Daoy (cell line): ENCODE measurements around a stretch of chr22.

GRCh38 chr22:46035595-46035904 is 58.6 kb upstream of the WNT7B start:
- RAMPAGE, long total RNA = no peak

- RAMPAGE, long total RNA = no peak
Observed at GRCh38 chr22:46043726-46044262, 66.8 kb upstream of the WNT7B start.

DNA sequence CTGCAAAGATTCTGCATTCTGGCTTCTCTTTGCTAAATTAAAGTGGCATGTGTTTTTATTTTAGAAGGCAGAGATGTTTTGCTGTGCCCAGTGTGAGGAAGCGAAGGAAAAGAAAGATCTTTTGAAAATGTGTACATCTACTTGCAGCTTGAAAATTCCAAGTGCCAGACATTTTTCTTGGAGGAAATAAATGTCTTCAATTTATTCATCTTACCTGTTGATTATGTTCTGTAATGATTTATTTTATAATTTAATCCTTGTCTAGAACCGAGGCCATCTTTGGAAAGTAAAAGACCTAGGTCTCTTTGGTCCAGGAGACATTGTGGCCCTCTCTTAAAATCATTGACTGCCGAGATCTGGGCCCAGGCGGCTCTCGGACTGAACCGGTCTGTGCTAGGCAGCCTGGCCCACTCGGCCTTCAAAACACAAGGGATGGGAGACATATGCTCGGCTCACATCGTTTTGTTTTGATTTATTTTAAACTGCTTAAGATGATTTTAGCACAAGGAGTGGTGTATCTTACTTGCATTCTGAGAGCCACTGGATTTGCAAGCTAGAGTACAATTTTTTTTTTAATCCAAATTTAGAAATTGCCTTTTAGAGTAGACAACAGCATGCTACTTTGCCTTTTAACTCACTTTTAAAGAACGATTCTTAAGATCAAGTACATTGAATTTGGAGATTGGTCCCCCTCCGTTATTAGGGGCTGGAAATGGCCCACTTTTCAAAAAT is 80.2 kb upstream of the WNT7B start:
- RAMPAGE, long total RNA = no peak

DNA sequence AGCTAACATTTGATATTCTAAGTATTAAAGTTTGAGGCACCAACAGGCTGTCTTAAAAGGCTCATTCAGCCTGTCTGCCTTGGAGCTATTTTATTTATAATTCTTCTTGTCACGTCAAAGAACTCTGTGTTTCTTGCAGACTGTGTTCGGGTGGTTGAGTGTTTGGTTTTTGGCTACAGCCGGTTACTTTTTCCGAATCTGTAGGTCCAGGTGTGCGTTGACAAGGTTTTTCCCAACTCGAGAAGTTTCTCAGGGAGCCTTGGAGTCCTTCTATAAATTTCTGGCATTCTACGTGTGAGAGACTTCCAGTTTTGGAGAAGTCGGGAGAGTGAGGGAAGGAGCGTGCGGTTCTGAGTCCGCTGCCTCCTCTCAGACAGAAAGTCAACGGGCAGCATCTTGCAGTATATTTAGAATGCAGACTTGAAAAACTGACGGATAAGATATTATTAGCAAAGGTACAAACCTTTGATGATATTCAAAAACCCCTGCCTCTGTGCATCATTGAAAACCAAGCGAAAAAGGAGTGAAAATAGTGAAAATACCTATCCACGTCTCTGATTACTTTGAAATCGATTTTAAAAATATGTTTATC is 85.3 kb upstream of the PPARA start:
- RAMPAGE, long total RNA = no peak

DNA sequence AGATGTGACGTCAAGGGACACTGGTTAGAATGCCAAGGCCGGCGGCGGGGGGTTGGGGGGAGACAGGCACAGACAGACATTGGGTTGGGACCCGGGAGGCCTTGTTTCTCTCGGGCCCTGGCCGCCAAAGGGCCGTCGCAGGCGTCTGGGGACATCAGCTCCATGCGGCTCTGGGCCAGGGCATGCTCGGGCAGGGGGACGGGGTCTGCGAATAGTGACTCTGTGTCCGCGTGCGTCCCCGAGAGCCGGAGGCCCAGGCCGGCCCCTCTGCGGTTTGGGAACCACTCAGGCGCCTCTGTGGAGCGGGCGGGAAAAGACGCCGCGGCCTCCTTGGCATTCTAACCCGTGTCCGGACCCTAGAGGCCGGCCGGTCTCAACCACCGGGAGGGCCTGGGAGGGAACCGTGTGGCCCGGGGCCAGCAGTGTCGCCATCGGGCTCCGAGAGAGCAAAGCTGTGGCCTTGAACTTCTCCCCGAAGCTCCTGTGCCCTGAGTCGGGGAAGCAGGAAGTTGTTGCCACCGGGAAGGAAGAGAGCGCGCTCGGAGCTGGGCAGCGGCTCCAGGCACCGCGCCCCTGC is 80.3 kb upstream of the PPARA start:
- RAMPAGE, long total RNA = no peak

DNA sequence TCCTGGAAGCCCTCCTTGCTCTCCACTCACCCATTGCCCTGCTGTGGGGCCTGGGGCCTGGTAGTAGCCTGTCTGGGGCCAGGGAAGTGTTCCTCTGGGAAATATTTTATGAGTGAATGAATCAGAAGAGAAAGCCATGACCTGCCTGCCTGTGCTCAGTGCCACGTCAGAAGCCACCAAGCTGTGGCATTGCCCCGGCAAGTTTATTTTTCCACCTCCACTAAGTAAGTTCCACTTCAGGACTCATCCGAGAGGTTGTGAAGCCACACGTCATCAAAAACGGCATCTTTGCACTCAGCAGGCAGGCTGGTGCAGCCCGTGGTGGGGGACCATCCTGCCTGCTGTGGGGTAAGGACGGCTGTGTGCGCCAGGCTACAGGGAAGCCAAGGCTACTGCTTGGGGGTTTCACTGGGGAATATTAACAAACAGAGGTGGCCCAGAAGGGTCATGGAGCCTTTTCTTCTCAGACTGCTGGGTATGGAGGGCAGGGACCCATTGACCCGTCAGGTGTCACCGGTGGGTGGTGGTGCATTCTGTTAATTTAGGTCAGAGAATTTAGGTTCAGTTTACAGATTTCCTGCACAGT is 59.5 kb upstream of the PPARA start:
- RAMPAGE, long total RNA = no peak

- RAMPAGE, long total RNA = no peak
Observed at GRCh38 chr22:46115030-46116218, 34.9 kb upstream of the PPARA start.

GRCh38 chr22:46193731-46194421 is 43.5 kb downstream of the PPARA start:
- RAMPAGE, long total RNA = no peak

DNA sequence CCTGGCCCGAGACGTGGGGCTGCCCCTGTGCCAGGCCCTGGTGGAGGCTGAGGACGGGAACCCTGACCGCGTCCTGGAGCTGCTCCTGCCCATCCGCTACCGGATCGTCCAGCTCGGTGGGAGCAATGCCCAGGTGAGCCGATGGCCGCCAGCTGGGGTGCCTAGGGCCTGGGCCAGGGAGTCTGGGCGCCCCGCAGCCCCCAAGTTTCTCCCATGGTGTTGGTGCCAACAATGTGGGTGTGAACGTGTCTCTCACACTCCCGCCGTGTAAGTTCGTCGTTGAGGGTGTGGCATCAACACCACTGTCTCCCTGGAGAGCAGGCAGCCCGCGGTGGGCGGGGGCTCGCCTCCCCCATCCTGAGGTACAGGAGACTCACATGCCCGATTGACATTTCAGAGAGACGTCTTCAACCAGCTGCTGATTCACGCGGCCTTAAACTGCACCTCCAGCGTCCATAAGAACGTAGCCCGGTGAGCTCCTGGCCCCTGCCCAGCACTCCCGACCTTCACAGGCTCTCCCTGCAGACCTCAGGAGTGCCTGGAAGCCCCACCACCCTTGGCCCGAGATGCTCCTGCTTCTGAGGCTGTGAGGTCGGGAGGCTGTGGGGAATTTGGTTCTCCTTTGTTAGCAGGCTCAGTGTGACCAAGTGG is 7.1 kb upstream of the GTSE1 start:
- RAMPAGE, long total RNA = no peak

GRCh38 chr22:46293404-46294236 is 3.0 kb upstream of the GTSE1 start:
- RAMPAGE, long total RNA = no peak

DNA sequence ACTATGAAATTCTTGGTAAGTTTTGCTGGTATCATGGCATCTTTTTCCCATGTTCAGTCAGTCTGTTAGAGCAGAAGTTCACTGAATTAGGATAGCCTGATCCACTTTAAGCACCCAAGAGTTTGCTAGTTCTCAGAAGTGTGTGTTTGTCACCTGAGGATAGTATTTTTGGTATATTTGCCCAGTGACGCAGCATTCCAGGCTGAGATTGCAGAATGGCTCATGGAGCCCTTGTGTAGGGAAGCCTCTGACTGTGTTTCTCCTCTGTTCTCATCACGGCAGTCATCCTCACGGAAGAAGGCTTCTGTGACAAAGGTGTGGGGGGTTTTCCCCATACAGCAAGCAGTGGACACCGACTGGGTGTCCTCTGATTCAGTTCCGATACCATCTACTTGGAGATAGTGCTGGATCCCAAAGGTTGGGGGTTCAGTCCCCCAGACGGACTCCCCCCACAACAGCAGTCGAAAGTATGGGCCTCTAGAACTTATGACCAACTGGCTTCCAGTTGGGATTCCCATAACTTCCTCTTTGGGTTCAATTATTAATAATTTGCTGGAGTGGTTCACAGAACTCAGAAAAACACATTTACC is 6.3 kb downstream of the TRMU start:
- RAMPAGE, long total RNA = no peak

GRCh38 chr22:46346363-46347224 is 11.1 kb downstream of the TRMU start:
- RAMPAGE, long total RNA = no peak

DNA sequence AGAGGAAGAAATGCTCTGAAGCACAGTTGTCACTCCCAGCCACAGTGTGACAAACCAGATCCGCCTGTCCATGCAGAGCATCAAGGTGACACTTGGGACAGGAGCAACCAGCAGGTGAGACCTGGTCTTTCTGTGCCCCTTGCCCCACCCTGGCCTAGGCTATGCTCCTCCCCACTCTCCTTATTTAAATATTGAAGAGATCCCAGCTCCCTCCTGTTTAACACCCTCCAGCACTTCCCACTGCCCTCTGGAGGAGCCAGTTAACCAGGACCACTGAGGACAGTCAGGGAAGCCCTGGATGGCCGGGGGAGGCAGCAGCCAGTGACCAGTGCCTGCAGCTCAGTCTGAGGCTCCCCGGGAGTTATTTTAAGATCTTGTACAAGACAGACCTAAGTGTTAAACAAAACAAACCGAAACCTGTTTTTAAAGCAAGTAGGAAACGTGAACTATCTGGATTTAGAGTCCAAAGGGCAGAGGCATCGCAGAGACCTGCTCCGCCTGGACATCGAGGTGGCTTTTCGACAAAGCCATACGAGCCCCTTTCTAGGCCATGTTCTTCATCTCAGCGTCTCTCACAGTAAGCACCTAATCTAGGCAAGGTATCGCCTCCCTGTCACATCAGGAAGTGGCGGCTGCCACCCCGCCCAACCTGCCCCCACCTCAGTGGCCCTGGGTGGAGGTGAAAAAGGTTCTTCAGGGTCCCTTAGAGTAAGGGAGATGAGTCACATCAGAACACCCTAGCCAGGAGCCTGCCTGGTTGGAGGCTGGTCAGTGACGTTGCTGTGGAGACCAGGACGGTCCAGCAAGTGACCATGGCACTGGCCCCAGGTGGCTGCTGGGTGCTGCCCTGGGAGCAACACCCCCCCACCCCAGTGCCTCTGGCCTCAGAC is 35.2 kb downstream of the TRMU start:
- RAMPAGE, long total RNA = no peak

GRCh38 chr22:46375077-46375604 is 39.6 kb downstream of the TRMU start:
- RAMPAGE, long total RNA = no peak

DNA sequence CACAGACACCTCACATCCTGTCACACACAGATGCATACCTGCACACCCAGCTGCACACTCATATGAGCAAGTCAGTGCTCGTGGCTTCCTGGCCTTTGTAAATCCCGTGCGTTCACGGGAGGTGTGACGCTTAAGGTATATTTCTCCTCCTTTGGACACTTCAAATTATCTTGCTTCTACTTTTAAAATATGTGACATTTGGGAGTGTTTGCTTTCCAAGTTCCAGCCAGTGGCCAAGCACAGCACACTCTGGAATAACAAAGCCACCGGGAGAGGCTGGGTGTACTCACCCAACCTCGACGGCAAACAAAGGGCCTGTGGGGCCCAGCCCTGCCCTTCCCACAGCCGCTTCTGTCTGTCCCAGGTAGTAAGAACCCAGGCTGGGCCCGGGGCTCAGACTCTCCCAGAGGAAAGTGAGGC is 93.7 kb downstream of the CELSR1 start:
- RAMPAGE, long total RNA = no peak

DNA sequence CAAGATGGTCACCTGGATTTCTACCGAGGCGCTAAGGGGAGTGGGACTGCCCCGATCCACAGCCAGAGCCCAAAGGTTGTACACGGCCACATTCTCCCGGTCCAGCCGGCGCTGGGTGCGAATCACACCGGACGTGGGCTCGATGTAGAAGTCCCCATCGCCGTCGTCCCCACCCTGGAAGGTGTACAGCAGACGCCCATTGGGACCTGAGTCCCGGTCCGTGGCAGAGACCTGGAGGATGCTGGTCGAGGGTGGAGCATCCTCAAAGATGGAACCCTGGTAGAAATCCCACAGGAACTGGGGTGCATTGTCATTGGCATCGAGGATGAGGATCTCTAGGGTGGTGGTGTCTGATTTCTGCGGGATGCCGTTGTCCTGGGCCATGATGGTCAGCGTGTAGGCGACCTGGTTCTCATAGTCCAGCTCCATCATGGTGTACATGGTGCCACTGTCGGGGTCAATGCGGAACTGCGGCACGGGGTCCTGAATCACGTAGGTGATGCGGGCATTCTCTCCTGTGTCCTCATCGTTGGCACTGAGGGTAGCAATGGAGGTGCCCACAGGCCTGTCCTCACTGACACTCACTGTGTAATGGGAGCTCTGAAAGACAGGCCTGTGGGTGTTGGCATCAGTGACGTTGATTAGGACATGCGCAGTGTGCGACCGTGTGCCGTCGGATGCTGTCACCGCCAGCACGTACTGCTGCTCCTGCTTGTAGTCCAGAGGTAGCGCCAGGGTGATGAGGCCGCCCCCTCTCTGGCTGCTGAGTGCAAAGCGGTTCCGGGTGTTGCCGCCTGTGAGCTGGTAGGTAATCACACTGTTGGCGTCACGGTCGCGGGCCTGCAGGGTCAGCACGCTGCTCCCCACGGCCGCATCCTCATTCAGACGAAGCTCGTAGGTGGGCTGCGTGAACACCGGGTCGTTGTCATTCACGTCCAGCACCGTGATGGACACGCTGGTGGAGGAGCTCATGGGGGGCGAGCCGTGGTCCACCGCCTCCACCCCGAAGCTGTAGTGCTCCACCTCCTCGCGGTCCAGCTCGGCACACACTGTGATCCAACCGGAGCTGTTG is 2.9 kb downstream of the CELSR1 start:
- RAMPAGE, long total RNA = no peak

DNA sequence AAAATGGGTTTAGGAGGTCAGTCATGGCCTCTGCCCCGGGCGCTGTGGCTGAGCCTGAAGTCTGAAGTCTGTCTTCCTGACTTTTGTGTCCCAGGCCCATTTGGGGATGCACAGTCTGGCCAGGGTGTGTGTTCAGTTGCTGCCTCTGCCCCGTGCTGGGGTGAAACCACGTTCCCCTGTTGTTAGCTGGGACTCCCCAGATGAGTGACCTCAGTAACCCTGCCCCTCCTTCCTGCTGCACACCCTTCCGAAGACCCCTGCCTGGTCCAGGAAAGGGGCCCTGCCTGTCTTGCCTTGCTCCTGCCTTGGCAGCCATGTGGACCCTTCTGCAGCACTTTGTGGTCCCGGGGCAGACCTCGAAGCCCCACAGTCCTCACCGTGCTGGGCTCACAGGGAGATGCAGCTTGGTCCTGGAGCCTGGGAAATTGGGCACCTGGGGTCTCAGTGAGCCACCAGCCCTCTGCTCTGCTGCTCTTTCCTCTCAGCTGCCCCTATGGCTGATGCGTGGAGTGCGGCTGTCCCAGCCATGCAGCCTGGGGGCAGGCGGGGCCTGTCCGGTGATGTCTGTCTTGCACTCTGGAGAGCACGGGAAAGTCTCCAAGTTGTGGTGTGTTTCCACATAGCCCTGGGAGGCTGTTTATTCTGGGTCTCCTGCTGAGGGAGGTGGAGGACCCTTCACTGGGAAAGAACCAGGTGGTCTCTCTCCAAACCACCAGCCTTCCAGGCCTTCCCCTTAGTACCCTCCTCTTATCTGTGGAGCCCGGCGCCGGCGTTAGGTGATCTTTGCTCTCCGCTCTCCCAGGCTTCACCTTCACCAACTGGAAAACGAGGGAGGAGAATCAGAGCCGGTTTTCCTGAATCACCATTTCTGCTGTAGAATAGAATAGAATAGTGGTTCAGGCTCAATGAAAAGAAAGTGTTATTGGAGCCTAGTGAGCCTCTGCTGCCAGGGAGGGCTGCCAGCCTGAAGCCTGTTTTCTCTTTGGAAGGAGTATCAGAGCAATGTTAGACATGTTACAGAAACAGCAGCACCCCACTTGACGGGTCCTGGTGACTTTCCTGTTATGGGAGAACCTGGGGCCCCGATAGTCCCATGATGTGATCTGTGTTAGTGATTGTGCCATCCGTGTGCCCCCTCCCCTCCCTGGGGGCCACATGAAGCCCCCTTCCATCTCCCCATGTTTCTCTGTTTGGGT is 41.3 kb upstream of the GRAMD4 start:
- RAMPAGE, long total RNA = no peak

GRCh38 chr22:46602098-46602574 is 18.1 kb upstream of the GRAMD4 start:
- RAMPAGE, long total RNA = no peak

DNA sequence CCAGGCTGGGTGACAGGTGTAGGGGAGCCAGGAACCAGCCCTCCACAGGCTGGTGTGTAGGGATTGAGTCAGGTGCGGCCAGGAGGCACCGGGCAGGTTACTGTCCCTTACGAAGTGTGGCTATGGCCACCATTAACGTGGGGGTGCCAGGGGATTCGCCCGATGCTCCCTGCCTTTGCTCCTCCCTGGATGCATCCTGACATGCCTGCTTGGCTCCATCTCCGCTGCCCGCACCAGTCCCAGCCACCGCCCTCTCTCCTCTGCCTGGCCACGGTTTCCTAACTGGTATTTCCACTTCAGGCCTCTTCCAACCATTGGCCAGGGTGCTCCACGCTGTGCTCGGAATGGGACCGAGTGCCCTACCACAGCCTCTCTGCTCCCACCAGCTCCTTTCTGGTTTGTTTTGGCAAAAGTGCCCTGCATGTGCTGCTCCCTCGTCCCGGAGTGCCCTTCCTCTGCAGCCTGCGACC is 12.8 kb upstream of the GRAMD4 start:
- RAMPAGE, long total RNA = no peak

DNA sequence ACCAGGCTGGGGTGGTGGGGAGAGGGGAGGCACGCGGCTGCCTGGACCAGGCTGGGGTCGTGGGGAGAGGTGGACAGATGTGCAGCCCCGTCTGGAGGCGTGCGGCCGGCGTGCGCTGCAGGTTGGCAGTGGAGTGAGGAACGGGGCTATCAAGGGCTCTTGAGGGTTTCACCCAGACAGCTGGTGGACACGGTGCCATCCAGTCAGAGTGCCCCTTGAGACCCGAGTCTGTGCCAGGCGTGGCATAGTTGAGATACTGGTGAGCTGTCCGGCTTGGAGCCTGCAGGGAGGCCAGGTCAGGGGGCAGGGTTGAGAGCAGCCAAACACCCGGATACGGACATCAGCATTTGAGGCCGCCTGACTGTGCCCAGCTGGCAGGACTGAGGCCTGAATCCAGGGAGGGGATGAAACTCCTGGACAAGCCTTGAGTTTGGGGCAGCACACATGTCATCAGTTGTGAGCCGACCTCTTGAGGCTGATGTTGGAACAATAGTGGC is 1.5 kb upstream of the GRAMD4 start:
- RAMPAGE, long total RNA = no peak